OCI-LY7 (cell line): Measurements from ENCODE around the gene TMPRSS5.

GRCh38 chr11:112658441-112659118, 302.6 kb upstream of the NCAM1 start:
- PRO-cap: no peak
- RAMPAGE, long total RNA: no peak

DNA sequence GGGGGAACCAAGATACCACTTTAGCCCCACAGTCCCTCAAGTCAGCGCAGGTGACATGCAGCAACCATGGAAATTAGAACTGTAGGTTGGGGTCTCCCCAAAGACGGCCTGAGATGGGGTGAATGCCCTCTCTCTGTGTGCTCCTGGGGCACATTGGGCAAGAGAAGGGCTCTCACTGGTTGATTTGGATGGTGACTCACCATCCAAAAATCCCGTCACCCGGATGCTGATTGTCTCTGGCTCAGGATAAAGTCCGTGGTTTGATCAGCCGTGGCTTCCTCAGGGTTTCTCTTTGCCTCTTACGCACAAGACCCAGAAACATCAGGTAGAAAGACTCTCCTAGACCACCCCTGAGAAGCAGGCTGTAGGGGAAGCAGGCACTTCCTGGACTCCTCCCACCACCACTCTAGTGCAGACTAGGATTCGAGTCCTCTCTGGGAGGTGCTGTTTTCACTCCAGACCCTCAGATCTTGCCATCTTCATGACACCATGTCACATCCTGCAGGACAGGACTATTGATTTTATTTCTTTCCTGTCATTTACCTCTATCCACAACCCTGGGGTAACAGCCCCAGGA, 176.1 kb upstream of the NCAM1 start:
- PRO-cap: no peak
- RAMPAGE, long total RNA: no peak

GRCh38 chr11:113046443-113046843, 85.2 kb downstream of the NCAM1 start:
- PRO-cap: no peak
- RAMPAGE, long total RNA: no peak

- PRO-cap: unidirectional peak, minus-strand start at chr11:113091140
- RAMPAGE, long total RNA: no peak
These were observed 129.9 kb downstream of the NCAM1 start for GRCh38 chr11:113091009-113091692.

DNA sequence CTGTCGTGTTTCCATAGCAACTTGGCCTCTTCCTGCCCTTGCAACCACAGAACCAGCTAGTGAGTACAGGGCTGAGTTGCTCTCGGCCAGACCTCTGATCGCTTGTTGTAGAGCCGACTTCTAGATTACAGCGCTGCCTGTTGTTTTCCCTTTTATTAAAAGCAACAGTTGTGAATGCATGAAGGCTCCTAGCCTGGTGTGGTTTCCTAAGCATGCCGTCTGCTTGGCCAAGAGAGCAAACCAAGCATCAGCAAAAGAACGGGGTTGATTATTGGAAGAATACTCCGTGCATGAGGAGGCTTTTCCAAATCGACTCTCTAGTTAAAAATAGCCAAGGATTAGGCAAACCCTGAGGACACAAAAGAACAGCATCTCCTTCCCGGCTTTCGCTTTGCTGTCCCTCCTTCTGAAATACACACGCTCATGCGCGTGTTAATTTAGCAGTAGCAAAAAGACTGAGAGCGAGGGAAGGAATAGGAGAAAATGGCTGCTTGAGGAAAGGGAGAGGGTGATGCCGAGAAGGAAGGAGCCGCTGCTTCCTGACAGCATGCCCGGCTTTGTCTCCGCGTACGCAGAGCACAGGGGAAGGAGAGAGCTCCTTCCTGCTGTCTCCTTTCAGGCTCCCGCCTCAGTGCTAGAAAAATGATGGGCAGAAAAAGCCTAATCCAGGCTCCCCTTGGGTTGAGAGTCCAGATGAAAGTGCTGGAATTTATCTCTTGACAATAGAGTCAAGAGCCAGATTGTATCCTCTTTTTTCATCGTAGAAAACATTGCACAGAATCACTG, 71.4 kb upstream of the TTC12 start:
- PRO-cap: no peak
- RAMPAGE, long total RNA: no peak

GRCh38 chr11:113664495-113665672, 41.2 kb downstream of the TMPRSS5 start:
- PRO-cap: no peak
- RAMPAGE, long total RNA: no peak

GRCh38 chr11:113706049-113706760, at the start of gene TMPRSS5:
TSS of gene TMPRSS5 (minus strand) at chr11:113706308.
- PRO-cap: no peak
- RAMPAGE, long total RNA: no peak

GRCh38 chr11:113828196-113828551, 47.2 kb downstream of the USP28 start:
- PRO-cap: no peak
- RAMPAGE, long total RNA: no peak

- PRO-cap: bidirectional peak, plus-strand start at chr11:113875283, minus-strand start at chr11:113875293
- RAMPAGE, long total RNA: no peak
These were observed 339 bp downstream of the USP28 start for GRCh38 chr11:113875035-113875430.

- PRO-cap: no peak
- RAMPAGE, long total RNA: no peak
These were observed 23.2 kb upstream of the ZBTB16 start for GRCh38 chr11:114036057-114037011.

DNA sequence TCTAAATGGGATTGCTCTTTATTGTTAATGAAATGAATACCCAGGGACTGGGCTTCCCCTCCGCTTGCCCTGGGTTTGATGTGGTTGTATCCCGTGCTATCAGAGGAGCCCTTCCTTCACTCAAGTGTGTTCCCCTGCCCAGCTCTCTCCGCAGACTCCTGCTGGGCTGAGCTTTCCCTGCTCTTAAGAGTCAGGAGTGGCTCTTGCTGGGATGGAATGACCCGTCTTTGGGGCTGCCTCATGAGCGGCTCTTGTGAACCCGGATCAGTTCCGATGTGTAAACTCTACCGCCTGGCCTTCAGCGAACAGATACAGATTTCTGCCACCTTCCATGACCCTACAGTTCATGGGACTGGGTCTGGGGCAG, 1.6 kb upstream of the ZBTB16 start:
- PRO-cap: no peak
- RAMPAGE, long total RNA: no peak

- PRO-cap: no peak
- RAMPAGE, long total RNA: no peak
These were observed 4.7 kb downstream of the ZBTB16 start for GRCh38 chr11:114063748-114064984.

DNA sequence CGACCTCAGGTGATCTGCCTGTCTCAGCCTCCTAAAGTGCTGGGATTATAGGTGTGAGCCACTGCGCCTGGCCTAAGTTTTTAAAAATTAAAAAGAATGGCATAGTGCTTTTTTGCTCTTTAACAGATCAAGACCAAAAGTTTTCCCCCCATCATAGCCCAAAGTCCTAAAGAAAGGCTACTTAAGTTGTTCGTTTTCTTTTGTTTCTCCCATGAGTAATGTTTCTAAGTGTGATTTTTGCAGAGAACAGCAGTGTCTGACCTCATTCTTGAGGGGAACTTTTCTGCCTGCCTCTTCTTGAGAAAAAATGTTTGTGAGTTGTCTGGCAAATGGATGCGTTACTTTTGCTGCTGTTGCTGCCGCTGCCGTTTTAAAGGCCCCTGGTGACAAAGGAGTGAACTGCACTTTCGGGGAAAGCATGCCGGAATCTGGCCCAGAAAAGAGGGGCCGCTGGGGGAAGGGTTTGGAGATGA, 16.2 kb downstream of the ZBTB16 start:
- PRO-cap: no peak
- RAMPAGE, long total RNA: no peak

DNA sequence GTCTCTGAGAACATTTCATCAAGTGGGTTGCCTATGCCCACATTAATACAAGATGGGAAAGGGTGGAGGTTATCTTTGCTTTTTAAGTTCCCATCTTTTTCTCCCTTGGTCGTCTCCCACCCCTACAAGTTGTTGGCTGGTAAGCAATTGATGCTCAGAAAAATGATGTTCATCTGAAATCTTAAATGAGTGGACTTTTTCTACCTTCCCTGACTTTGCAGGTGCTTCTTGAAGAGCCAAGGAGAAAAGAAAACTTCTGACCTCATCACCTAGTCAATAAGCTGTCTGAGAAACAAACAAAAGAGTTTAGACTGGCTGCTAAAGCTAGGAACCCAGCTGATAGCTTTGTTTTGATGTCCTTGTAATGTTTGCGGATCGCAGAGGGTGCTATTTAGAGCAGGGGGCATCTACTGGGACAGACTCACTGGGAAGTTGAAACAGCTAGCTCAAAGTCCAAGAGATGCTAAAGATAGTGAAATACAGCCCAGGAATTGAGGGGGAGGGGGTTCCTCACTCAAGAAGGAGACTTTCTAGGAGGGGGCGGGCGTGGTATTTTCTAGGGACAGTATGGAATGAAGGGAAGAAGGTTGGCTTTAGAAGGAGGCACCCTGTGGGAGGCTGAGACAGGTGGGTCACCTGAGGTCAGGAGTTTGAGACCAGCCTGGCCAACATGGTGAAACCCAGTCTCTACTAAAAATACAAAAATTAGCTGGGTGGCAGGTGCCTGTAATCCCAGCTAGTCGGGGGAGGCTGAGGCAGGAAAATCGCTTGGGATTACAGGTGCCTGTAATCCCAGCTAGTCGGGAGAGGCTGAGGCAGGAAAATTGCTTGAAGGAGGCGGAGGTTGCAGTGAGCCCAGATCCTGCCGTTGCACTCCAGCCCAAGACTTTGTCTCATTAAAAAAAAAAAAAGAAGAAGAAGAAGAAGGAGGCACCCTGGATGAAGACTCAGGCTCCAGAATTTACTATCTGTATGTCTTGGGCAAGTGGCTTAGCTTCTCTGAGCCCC, 19.0 kb downstream of the ZBTB16 start:
- PRO-cap: no peak
- RAMPAGE, long total RNA: no peak

- PRO-cap: no peak
- RAMPAGE, long total RNA: no peak
These were observed 20.0 kb downstream of the ZBTB16 start for GRCh38 chr11:114079494-114080007.

- PRO-cap: no peak
- RAMPAGE, long total RNA: no peak
These were observed 101.6 kb downstream of the ZBTB16 start for GRCh38 chr11:114160796-114161759.

- PRO-cap: no peak
- RAMPAGE, long total RNA: no peak
These were observed 108.9 kb upstream of the NNMT start for GRCh38 chr11:114187024-114187994.

DNA sequence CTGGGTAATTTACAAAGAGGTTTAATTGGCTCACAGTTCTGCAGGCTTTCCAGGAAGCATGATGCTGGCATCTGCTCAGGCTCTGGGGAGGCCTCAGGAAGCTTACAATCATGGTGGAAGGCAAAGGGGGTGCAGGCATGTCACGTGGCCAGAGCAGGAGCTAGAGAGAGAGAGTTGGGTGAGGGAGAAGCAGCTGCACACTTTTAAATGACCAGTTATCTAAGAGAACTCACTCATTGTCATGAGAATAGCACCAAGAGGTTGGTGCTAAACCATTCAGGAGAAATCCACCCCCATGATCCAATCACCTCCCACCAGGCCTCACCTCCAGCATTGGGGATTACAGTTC, 105.4 kb upstream of the NNMT start:
- PRO-cap: no peak
- RAMPAGE, long total RNA: no peak

- PRO-cap: no peak
- RAMPAGE, long total RNA: no peak
These were observed 103.9 kb upstream of the NNMT start for GRCh38 chr11:114192252-114192719.

GRCh38 chr11:114226448-114226794, 69.8 kb upstream of the NNMT start:
- PRO-cap: no peak
- RAMPAGE, long total RNA: no peak